Body of pancreas (tissue), 2 donors: ENCODE measurements around the genes SLIT3 and DOCK2.

- PRO-cap = no peak
- RAMPAGE, long total RNA, 2 experiments = no peak in any of the 2 experiments
Observed at GRCh38 chr5:161546862-161547300, 356 bp upstream of the GABRB2 start.

DNA sequence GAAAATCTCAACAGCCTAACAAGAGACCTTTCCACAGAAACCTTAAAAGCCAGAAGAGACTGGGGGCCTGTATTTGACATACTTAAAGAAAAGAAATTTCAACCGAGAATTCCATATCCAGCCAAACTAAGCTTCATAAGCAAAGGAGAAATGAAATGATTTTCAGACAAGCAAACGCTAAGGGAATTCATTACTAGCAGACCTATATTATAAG, 540.5 kb upstream of the CCNG1 start:
- PRO-cap = no peak
- RAMPAGE, long total RNA, 2 experiments = no peak in any of the 2 experiments

DNA sequence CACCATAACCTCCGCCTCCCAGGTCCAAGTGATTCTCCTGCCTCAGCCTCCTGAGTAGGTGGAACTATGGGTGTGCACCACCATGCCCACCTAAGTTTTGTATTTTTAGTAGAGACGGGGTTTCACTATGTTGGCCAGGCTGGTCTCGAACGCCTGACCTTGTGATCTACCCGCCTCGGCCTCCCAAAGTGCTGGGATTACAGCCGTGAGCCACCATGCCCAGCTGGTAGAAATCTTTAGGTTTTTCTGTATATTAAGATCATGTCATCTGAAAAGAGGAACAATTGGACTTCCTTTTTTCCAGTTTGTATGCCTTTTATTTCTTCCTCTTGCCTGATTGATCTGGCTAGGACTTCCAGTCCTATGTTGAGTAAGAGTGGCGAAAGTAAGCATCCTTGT, 40.5 kb upstream of the CCNG1 start:
- PRO-cap = no peak
- RAMPAGE, long total RNA, 2 experiments = no peak in any of the 2 experiments

GRCh38 chr5:163706059-163706364, 200.6 kb downstream of the MAT2B start:
- PRO-cap = no peak
- RAMPAGE, long total RNA, 2 experiments = no peak in any of the 2 experiments

DNA sequence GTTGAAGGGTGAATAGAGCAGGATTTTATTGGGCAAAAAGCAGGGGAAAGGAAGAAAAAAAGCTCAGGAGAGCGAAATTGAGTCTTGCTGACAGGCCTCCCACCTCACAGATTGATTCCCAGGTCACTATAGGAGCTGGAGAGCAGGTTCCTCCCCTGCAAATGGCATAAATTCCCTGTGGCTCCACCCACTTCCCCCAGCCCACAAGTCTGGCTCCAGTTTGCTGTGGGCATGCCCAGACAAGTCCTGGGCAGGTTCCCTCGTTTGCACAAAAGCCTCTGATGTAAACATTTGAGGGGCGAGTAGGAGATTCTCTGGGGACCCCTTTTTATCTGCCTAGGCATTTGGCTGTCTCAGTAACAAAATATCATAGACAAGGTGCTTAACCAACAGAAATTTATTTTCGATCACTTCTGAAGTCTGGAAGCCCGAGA, 614.4 kb downstream of the MAT2B start:
- PRO-cap = no peak
- RAMPAGE, long total RNA, 2 experiments = no peak in any of the 2 experiments

- PRO-cap = no peak
- RAMPAGE, long total RNA, 2 experiments = no peak in any of the 2 experiments
Observed at GRCh38 chr5:167087066-167087299, 108.2 kb downstream of the TENM2 start.

DNA sequence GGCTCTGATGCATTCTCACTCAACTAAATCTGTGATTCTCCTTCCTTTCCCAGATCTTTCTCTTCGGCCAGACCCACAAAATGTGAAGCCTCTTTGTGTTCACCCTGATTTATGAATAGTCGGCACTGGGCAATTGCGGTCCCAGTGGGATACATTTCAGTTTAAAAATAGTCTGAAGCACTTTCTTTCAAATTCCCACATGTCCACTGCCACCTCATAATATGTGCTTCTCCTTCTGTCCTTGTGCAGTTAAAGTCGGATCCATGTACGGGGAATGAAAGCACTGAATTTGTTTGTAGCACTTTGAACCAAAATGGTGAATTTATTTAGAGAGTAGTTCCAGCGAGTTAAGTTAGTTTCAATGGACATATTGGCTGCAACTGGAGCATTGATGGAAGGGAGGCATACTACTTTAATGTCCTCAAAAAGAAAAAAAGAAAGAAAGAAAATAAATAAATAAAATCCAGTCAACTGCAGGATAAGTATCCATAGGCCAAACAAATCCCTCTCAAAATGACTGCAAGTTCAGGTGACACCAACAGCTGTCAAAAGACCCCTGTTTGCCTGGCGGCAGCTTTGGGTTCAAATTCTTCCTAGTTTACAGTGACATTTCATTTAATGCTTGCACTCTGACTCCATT, 317.4 kb downstream of the TENM2 start:
- PRO-cap = no peak
- RAMPAGE, long total RNA, 2 experiments = no peak in any of the 2 experiments

- PRO-cap = no peak
- RAMPAGE, long total RNA, 2 experiments = no peak in any of the 2 experiments
Observed at GRCh38 chr5:167378775-167379633, 400.2 kb downstream of the TENM2 start.

DNA sequence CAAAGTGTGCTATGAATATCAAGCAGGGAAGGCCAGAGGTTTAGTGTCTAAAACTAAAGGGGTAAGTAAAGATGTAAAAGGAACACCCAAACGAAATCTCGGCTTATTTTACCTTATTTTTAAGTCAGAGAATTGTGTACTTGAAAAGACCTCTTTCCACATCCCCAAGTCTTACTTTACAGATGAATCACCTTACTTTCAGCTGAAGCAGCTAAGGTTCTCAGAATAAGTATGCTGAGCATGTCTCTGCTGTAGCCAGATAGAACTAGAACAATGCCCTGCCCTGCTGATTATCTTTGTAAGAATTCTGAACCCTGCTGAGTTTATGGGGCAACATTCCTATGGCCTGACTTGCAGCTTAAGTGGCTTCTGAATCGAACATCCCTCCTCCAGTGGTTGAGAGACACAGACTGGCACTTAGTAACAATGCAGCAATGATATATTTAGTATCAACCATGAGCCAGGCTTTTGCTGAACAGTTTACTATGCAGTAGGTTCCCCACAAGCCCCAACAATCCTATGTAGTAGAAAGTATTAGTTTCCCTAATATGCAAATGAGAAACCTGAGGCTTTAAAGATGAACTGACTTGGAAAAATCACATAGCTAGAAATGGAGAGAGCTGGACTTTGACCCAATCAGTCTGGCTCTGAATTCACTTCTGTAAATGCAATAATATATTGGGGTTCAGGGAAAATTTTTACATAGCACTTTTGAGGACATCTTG, 592.0 kb upstream of the WWC1 start:
- PRO-cap = no peak
- RAMPAGE, long total RNA, 2 experiments = no peak in any of the 2 experiments

DNA sequence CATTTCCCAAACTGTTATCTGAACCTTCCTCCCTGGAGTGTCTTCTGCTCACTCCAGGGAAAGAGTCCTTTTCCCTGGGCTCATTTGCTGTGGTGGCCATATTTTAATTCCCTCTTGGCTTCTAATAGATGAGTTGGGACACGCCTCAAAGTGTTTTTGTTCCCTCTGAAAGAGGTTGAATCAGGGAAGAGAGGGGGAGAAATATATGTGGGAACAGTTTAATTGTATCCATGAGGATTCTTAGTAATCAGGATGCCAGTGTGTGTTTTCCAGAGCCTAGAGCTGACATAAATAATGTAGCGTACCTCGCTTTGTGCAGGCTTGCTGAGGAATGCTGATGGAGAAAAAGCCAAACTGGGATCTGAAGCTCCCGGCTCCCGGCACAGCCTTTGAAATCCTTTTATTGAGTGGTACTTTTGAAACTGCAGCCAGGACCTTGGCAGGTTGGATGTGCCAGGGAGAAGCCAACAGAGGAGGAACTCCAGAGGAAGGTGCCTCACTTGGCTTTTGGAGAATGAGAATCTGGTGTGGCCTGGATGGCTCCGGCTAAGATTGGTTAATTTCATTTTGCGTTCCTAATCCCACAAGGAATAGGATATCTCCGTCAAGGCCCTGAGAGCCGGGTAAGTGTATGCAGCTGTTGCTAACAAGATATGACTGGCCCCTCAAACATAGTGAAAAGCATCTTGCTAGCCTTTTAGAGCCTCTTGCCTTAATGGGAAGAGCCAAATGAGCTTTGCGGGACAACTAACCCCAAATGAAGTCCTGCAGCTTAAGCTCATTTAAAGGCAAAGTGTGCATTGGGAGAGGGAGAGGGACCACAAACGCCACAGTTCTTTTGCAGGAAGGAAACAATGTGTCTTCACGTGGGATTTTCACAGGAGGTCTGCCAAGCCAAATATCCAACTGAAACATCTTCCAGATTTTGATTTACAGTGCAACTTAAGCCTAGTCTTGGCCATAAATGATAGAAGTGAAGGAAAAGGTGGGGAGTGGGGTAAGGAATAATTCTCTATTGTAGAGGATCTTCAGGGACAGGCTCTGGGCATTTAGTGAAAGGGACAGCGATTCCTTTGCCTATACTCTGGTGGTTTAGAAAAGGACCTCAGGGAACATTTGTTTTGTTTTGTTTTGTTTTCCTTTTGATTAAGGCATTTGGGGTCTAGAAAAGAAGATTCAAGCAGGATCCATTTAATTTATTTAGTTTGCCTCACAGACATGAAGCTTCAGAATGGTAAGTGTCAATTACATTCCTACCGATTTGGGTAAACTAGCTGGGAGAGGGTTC, 470.9 kb upstream of the WWC1 start:
- PRO-cap = no peak
- RAMPAGE, long total RNA, 2 experiments = no peak in any of the 2 experiments

GRCh38 chr5:168409746-168410454, 76.4 kb upstream of the RARS1 start:
- PRO-cap = no peak
- RAMPAGE, long total RNA, 2 experiments = no peak in any of the 2 experiments

- PRO-cap = no peak
- RAMPAGE, long total RNA, 2 experiments = no peak in any of the 2 experiments
Observed at GRCh38 chr5:168441399-168441915, 44.8 kb upstream of the RARS1 start.

DNA sequence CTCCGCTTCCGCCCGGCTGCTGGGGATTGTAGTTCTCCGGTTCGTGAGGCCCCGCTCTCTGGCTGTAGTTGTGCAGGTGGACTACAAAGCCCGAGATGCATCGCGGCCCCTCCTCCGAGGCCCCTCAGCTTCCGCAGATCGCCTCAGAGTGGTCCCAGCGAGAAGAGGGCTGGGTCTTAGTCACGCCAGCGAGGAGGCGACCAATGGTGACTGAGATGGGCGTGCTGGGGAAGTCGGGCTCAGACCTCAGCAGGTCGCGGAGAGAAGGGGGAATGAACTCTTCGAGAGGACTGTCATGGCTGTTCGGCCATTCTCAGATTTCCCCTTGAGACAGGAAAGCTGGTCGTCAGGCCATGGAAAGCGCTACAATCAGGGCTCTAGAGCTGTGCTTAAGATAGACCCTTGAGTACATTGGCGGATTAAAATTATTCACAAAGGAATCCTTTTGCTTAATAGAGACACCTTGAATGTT, 523 bp upstream of the PANK3 start:
- PRO-cap = bidirectional peak, plus-strand start at position 284 of the sequence, minus-strand start outside the sequence
- RAMPAGE, long total RNA, 2 experiments = no peak in any of the 2 experiments

DNA sequence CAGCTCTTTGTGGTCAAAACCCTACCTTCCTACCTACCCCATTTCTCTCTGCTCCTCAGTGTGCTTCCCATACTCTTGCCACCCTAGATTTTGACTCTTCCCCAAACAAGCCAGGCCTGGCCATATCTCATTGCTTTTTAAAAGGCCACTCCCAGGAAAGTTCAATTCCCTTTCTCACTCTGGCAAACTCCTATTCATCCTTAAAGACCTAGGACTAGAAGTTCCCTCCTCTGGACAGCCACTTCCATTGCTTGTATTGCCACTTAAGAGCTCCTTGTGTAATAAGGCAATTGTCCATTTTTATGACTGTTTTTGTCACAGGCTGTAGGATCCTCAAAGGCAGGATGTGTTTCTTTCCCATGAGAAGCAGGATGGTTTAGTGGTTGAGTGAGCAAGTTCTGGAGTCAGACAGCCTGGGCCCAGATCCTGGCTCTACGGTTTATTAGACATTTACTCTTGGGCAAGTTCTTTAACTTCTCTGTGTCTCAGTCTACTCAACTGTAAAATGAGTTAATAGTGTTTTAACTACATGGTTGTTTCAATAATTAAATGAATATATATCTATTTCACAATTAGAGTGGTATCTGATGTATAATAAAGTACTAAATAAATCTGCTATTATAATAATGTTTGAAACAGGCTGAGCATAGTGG, 84.6 kb upstream of the PANK3 start:
- PRO-cap = no peak
- RAMPAGE, long total RNA, 2 experiments = no peak in any of the 2 experiments

GRCh38 chr5:168664411-168665032, 85.4 kb upstream of the PANK3 start:
- PRO-cap = no peak
- RAMPAGE, long total RNA, 2 experiments = no peak in any of the 2 experiments

GRCh38 chr5:168806148-168806834, 227.1 kb upstream of the PANK3 start:
- PRO-cap = no peak
- RAMPAGE, long total RNA, 2 experiments = no peak in any of the 2 experiments

DNA sequence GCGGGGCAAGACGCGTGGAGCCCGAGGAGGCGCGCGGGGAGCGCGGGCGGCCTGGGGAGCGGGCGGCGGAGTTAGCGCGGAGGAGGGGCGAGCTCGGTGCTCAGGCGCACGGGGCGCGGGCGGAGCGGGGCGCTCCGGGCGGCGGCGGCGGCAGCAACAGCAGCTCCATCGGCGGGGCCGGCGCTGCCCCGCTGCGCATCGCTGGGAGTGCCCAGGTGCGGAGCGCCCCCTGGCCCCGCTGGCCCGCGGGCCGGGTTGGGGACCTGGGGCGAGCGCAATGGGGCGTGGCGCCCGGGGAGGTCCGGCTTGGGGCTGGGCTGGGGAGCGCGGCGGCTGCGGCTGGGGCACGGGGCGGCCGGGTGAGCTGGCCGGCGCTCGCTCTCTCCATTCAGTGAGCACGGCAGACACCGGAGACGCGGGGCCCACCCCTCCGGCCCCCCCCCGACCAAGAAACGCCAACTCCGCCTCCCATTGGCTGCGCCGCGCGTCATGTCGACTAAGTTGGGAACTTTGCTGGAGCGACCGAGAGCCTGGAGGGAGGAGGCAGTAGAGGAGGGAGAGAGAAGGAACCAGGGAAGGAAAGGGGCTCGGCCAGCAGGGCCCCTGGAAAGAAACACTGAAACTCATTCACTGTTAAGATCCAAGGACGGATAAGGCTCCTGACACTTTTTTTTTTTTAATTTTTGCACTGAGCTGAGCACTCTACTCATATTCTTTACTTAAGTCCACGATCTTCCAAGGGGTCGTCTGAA, at the start of gene SLIT3:
TSS of gene SLIT3 (minus strand) at position 393 of the 752 bp plus-strand sequence.
- PRO-cap = bidirectional peak, plus-strand start at position 525 of the sequence, minus-strand start at position 390 of the sequence
- RAMPAGE, long total RNA, 2 experiments = no peak in any of the 2 experiments

DNA sequence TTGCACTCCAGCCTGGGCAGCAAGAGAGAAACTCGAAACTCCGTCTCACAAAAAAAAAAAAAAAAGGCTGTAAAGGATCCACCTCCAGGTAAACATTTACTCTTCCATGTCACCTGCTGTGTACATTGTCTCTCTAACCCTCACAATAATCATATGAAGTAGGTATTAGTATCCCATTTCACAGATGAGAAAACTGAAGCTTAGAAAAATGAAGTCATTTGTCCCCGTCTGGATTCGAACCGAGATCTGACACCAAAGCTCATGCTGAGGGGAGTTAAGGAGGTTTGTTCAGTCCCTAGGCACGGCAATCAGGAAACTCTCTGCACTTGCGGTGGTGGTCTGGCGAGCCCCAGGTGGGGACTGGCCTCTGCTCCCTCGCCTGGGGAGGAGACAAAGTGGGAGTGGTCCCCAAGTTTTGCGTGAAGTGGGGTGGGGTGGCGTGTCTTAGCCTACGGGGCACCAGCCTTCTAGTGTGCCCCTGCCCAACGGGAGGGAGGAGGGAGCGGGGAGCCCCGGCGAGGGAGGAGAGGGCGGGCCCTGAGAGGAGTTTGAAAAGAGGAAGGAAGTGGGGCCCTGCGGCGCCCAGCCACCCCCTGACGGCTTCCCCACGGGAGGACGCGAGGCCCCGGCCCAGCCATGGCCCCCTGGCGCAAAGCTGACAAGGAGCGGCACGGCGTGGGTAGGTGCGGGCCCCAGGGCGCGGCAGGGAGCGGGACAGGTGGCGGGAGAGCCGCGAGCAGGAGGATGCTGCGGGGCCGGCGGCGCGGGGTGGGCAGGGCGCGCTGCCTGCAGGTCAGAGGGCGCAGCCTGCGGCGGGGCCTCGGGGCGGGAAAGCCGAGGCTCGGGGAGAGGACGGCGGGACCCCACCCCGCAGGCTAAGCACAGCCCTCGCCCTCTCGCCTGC, at the start of gene DOCK2:
TSS of gene DOCK2 (plus strand) at position 585 of the 904 bp plus-strand sequence.
- PRO-cap = no peak
- RAMPAGE, long total RNA, 2 experiments = start-site peak on the plus strand in 2 of 2 experiments, centred at positions 579 to 589 of the sequence, 34 to 59 reads per replicate

DNA sequence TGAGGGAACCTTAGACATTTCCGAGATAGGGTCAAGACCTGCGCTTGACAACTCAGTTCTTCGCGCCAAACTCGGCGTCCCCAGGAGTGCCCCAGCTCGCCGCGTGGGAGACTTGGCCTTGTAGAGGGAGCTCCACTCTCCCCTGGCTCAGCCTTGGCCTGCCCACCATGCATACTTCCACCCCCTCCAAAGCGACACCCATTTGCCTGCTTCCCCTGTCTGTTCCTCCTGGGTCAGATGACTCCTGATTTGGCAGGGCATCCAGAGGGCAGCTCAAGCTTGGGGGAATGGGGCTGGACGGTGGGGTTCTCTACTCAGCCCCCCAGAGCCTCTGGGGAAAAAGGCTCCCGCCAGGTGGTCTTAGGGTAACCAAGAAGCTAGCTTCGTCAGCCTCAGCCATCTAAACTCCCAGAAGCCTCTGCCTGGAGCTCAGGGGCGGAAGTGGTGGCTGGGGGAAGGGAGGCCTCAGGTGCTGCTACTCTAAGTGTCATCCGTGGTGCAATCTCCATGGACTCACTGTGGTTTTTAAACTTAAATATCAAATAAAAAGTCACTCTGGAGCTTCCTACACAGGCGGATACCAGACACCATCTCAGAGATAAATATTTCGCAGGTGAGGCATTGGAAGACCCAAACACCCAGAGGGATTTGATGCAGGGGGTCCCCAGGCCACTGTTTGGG, 660 bp downstream of the DOCK2 start:
- PRO-cap = no peak
- RAMPAGE, long total RNA, 2 experiments = no peak in any of the 2 experiments

DNA sequence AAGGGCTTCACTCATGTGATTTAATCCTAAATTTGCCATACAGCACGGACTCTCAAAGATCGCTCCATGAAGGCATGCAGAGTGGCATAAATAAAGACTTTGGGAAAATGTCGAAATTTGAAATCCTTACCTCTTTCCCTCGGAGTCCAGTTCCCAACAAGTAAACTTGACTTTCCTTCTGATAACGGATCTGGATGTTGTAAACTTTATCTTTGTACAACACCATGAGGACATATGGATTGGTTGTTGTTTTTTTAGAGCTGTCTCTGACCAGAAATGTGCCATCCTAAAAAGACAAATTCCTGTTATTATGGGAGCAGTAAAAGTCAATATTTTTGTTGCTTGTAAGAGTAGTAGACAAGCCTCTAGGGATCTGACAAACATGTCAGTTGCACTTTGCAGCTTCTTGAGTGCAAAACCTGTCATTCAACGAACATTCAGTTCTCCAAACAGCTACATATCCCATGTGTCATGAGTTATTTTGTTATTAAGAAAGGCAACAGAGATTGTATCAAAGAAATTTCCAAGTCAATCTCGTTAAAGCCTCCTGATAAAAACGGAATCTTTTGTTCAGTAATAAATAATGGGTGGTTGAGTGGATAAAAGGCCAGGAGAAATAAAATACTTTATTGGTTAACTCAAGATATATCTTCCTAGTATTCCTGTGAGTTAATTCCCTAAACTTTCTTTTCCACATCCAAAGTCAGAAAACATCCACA, 18.0 kb downstream of the C5orf58 start:
- PRO-cap = no peak
- RAMPAGE, long total RNA, 2 experiments = no peak in any of the 2 experiments